Testis (tissue), 5 donors: ENCODE results near the genes CHID1, MUC5AC, CTSD and LSP1.

DNA sequence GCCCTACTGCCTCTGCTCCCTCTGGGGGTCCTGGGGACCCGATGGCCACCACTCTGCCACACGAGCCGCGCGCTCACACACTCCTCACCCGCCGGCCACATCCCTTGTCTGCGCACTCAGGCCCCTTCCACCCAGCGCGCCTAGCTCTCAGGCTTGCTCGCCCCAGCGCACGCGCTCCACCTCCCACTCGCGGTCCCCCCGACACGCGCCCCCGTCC lies 393 bp downstream of the CHID1 start:
- PRO-cap, 3 experiments = no peak in any of the 3 experiments
- RAMPAGE, long total RNA, 2 experiments = no peak in any of the 2 experiments
- RRBS = no CpG with 5 or more reads among the region's 20 CpGs

DNA sequence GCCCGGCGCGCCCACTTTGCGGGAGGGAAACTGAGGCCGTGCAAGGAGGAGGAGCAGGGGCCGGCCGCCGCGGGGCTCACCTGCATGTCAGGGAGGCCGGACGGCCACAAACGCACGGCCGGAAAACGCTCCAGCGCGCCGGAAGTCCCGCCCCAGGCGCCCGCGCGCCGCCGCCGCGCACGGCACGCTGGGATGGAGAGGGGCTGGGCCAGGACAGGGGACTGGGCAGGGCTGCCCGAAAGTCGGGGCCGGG lies at the start of gene CHID1:
Gene CHID1, minus strand, starts transcription at position 116 of the 253 bp plus-strand sequence.
- PRO-cap, 3 experiments = peak in 3 of 3 experiments; most common plus-strand start position 220 of the sequence (in 2); most common minus-strand start position 116 of the sequence (in 2)
- RAMPAGE, long total RNA, 2 experiments = start-site peak on the minus strand in 2 of 2 experiments, centred at positions 106 to 115 of the sequence, 368 to 669 reads per replicate
- RRBS = 1% methylated on average over 14 of the region's 32 CpGs

DNA sequence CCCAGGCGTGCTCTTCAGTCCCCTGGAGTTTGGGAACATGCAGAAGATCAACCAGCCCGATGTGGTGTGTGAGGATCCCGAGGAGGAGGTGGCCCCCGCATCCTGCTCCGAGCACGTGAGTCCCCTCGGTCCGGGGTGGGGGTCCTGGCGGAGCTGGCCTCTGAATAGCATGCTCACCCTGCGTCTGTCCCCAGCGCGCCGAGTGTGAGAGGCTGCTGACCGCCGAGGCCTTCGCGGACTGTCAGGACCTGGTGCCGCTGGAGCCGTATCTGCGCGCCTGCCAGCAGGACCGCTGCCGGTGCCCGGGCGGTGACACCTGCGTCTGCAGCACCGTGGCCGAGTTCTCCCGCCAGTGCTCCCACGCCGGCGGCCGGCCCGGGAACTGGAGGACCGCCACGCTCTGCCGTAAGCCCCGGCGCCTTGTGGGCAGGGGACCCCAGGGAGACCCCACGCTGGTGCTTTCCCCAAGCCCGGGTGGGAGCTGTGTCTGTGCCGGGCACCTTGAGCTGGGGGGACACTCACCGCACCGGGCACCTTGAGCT lies 41.7 kb upstream of the MUC6 start:
- PRO-cap, 3 experiments = no peak in any of the 3 experiments
- RAMPAGE, long total RNA, 2 experiments = no peak in any of the 2 experiments
- RRBS = 91% methylated on average over 16 of the region's 44 CpGs

- PRO-cap, 3 experiments = no peak in any of the 3 experiments
- RAMPAGE, long total RNA, 2 experiments = no peak in any of the 2 experiments
- RRBS = no CpG with 5 or more reads among the region's 32 CpGs
These were observed 51.5 kb upstream of the MUC6 start for GRCh38 chr11:1087798-1088582.

DNA sequence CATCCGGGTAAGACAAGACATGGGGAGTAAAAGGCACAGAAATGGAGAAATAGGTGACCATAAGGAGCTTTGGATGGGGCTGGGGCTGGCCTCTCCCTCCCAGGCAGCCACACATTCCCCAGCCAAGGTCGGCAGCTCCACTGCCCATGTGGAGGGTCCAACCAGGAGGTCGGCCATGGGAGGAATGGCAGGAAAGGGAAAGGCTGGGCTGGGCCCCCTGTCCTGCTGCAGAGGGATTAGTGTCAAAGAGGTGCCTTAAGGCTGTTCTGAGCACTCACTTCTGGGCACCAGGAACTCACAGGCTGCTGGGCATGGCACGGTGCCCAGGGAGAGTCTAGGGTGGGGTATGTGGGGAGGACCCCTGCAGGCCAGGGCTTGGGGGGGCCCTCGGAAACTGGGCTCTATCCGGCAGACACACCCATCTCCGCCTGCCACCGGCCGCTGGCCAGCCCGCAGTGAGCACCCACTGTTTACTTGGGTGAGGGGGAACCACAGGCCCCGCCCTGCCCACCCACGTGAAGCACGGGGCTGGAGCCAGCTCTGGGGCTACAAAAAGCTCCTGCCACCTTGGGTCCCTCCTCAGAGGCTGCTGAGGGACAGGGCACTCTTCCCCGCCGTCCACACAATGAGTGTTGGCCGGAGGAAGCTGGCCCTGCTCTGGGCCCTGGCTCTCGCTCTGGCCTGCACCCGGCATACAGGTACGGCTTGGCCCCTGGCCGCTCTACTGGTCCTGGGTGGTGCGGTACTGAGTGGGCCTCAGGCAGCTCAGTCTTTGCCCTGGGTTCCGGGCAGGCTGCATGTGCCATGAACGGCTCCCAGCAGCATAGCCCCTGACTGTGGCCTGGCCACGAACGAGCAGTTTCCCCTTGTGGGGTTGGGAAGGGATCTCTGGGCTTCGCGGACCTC lies at the start of gene MUC5AC:
Gene MUC5AC, plus strand, starts transcription at position 579 of the 906 bp plus-strand sequence.
- PRO-cap, 3 experiments = no peak in any of the 3 experiments
- RAMPAGE, long total RNA, 2 experiments = no peak in any of the 2 experiments
- RRBS = 93% methylated on average over 6 of the region's 27 CpGs

DNA sequence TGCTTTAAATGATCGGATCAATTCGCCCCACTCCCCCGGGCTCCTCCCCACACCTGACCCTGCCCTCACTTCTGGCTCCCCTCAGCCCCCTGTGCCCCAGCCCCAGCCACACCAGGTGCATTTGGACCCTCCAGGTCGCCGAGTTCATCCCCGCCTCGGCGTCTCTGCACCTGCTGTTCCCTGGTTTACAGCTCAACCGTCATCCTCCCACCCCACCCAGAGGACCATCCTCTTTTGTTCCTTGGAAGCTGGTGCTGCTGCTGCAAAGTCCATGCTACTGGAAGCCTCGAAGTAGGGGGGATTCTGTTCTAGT lies 4.6 kb upstream of the MUC5B start:
- PRO-cap, 3 experiments = no peak in any of the 3 experiments
- RAMPAGE, long total RNA, 2 experiments = no peak in any of the 2 experiments
- RRBS = no CpG with 5 or more reads among the region's 10 CpGs

DNA sequence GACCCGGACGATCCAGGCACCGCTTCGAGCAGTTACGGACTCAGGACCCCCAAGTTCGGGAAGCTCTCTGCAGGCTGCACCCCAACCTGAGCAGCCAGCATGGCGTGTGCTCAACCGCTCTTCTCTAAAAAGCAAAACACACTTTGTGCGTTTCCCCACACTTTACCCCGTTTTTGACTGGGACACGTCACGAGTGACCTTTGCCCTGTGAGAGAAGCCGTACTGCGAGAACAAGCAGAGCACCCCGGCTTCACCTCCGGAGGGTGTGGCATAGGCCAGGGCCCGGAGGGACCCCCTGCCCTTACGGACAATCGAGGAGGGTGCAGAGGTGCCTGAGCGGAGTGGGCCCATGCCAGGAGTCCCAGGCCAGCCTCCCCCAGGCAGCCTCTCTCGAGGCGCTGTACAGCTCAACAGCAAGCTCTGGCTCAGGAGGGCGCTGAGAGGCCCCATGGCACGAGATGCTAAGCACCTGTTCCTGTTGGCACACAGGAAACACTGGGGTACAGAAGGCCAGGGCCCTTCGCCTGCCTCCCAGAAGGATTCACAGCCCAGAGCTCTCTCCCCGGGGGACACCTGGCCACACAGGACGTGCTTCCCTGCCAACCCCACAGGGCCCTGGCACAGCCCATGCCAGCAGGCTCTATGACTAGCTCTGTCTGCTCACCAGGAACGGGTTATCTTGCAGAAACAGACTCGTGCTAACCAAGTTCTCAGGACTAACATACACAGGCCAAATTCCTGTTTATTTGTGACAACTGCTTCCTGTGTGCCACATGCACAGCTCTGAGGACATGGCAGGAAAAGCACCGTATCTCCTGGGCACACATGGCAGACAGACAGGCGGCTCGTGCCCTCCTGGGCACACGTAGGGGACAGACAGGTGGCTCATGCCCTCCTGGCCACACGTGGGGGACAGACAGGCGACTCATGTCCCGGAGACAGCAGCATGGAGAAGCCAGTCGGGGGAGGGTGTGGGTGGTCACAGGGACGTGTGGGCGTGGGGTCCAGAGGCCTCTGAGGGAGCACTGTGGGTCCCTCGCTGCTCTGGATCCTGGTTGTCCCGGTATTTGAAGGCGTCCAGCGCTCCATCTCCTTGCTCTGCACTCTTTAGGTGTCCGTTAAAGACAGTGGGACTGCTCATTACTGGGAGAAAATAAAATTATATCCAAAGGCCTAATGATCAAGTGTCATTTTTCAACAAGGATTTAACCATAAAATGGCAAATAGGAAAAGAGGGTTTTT lies 11.6 kb downstream of the TOLLIP start:
- PRO-cap, 3 experiments = no peak in any of the 3 experiments
- RAMPAGE, long total RNA, 2 experiments = no peak in any of the 2 experiments
- RRBS = 83% methylated on average over 2 of the region's 44 CpGs

DNA sequence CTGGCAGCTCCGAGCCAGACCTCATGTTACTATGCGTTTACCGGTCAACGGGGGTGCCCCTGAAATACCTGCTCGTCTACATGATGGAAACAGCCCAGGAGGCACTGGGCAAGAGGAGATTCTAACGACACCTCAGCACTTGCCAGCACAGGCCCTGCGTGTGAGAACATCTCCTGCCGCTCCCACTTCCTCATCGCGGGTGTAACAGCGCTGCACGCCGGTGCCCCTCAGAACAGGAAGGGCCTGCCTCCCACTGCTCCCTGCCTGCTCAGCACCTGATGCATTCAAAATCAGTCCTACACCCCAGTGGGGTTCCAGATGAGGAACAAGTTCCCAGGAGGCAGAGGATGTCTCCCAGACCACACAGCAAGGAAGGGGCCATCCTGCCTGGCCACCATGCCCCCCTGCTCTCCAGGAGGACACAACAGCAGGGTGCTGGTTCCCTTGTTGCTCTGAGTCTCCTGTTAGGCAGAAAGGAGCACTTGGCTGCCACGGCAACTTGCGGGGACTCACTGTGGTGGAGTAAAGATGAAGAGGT lies 2.1 kb downstream of the TOLLIP start:
- PRO-cap, 3 experiments = no peak in any of the 3 experiments
- RAMPAGE, long total RNA, 2 experiments = no peak in any of the 2 experiments
- RRBS = no CpG with 5 or more reads among the region's 15 CpGs

DNA sequence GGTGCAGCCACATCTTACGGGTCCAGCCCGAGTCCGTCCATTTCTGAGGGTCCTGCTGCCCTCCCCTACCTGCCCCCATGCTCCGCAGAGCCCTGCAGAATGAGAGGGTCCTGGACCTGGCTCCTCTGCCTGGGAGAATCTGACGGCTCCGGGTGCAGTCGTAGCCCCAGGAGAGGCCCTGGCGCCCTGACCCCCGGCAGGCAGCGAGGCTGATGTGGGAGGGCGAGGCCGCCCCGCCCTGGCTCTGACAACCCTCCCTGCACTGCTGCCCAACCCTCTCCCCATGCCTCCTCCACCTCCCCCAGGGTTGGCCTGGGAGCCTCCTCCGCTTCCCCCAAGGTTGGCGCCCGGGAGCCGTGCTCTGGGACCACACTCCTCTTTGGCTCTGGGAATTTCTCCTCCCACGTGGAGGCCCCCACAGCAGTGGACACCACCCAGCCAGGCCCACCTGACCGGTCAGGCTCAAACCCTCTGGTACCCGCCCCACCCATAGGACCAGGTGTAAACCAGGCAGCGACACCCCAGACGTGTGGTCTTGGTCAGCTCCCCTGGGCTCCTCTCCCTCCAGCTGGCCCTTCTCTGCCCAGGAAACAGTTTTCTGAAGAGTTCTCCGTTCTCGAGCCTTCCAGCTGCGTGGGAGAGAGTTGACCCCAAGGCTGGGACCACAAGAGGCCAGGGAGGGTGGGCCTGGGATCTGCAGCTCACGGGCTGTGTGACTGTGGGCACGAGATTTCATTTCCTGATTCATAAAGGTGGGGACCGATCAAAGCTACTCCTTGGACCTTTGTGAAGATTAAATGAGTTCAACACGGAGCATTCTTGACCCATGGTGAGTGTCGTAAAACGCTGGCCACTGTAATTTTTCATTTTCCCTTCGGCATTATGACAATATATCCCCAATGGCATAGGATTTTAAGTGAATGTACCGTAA lies 39.5 kb upstream of the BRSK2 start:
- PRO-cap, 3 experiments = peak in 3 of 3 experiments; most common plus-strand start position 337 of the sequence (in 2); most common minus-strand start position 246 of the sequence (in 2)
- RAMPAGE, long total RNA, 2 experiments = start-site peak on the plus strand in 2 of 2 experiments, centred at positions 454 to 465 of the sequence, 16 to 34 reads per replicate
- RRBS = 73% methylated on average over 7 of the region's 33 CpGs

GRCh38 chr11:1487680-1488339 lies 1.2 kb upstream of the MOB2 start:
- PRO-cap, 3 experiments = no peak in any of the 3 experiments
- RAMPAGE, long total RNA, 2 experiments = no peak in any of the 2 experiments
- RRBS = 69% methylated on average over 7 of the region's 20 CpGs

DNA sequence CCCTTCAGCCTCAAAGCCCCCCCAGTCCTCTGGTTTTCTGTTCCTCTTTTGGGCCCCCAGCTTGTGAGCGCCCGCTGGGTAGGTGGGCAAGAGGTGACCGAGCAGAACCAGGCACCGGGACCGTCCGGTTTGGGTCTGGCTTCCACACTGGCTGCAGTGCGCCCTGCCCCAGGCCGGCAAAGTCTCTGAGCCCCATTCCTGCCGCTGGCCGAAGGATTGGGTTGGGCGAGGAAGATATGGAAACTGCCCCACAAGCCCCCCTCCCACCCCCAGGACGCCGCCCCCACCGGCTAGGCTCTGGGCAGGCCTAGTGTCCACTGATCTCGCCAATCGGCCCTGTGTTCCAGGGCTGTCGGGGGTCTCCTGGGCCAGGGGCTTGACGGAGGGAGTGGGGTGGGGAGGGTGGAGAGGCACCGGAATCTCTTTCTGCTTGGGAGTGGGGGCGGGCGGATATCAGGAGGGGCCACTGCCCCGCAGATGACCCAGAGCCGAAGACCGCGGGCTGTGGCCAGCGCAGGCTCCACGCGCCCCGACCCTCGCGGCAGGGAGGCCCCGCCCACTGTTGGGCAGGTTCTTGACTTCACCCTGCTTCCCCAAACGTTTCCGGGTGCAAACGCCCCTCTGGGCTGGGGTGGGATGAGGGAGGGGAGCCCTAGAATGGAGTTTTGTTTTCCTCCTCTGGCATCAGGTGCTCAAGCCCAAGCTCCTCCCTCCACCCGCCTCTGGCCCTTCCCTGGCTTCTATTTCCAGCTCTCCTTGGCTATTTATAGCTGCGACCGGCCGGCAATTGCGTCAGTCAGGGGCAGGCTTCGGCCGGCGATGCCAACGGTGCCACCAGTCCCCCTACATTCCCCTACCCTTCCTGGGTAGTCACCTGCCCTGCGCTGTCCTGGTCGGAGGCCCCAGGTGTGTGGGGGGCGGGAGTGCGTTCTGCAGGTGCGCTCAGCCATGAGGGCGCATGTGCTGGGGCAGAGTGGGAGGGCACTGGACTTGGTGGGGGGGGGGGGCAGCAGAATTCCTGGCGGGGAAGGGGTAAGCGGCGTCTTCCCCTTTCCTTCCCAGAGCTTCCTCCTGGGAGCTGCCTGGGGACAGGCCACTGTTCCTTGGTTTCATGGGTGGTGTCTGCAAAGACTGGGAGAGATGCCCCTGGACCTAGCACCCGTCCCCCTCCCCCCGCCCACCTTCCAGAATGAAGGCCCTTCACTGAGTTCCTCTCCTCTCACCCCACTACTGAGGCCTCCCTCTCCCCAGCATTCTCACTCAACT lies 23.9 kb downstream of the DUSP8 start:
- PRO-cap, 3 experiments = peak in 3 of 3 experiments; most common plus-strand start position 792 of the sequence (in 3); most common minus-strand start position 740 of the sequence (in 2)
- RAMPAGE, long total RNA, 2 experiments = no peak in any of the 2 experiments
- RRBS = 5% methylated on average over 7 of the region's 55 CpGs

DNA sequence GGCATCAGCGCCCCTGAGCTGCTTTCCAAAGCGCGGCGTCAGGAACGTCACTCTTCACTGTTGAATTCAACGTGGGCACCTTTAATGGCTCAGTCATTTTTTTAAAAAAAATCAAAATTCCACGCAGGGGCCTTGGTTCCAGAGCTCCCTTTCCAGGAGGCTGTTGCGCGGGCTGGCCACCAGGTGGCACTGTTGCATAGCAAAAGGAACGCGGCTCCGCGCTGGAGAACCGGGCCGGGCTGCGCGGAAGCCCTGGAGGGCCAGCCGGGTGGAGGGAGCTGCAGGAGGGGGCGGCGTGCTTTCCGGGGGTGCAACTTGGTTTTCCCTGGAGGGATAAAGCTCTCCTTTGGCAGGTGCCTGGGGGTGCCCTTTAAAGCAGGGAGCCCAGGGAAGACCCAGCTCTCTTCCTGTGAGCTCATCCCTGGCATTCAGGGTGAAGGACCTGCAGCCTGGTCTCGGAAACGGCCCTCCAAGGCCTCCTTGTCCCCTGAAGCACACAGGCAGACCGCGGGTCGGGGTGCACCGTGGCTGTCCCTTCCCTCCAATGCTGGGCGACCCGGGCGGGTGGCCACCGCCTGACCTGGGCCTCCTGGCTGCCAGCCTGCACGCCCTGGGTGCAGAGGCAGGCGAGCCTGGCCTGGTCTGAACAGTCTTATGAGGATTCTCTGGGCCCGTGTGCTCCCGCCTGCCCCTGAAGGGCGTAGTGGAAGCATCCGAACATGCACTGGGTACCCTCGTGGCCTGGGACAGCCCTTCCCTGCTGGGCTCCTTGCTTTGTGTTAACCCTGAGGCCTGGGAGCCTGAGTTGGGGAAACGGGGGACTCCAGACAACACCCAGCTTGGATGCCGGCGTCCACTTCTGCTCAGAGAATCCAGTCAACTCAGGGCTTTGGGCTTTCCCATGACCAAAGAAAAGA lies 23.4 kb downstream of the KRTAP5-5 start:
- PRO-cap, 3 experiments = no peak in any of the 3 experiments
- RAMPAGE, long total RNA, 2 experiments = no peak in any of the 2 experiments
- RRBS = 20% methylated on average over 3 of the region's 41 CpGs

- PRO-cap, 3 experiments = no peak in any of the 3 experiments
- RAMPAGE, long total RNA, 2 experiments = no peak in any of the 2 experiments
- RRBS = no CpG with 5 or more reads among the region's 12 CpGs
These were observed 31.7 kb upstream of the KRTAP5-6 start for GRCh38 chr11:1665205-1665778.

DNA sequence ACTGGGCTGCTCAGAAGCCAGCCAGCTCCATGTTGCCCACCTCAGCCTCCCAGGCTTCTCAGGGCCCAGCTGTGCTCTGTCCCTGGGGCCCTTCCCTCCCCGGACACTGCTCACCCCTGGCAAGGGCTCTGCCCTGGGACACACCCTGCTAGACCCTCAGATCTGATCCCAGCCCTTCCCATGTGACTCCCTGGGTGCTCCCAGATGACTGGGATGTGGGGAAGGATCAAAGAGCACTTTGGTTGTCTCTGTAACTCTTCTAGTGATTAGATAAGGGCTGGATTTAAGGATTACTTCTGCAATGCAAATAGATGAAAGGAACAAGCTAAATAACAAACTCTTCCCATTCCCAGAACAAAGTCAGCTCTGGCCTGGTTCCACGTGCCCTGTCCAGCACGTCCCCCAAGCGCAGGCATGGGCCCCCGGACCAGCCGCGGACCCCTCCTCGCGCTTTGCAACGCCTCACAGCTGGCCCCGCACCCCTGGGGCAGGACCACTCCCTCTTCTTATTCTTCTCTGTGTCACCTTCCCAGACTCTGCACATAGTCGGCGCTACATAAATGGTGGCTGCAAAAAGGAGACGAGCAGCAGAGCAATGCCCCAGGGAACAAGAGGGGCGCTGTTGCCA lies 5.8 kb upstream of the KRTAP5-6 start:
- PRO-cap, 3 experiments = no peak in any of the 3 experiments
- RAMPAGE, long total RNA, 2 experiments = no peak in any of the 2 experiments
- RRBS = no CpG with 5 or more reads among the region's 15 CpGs

DNA sequence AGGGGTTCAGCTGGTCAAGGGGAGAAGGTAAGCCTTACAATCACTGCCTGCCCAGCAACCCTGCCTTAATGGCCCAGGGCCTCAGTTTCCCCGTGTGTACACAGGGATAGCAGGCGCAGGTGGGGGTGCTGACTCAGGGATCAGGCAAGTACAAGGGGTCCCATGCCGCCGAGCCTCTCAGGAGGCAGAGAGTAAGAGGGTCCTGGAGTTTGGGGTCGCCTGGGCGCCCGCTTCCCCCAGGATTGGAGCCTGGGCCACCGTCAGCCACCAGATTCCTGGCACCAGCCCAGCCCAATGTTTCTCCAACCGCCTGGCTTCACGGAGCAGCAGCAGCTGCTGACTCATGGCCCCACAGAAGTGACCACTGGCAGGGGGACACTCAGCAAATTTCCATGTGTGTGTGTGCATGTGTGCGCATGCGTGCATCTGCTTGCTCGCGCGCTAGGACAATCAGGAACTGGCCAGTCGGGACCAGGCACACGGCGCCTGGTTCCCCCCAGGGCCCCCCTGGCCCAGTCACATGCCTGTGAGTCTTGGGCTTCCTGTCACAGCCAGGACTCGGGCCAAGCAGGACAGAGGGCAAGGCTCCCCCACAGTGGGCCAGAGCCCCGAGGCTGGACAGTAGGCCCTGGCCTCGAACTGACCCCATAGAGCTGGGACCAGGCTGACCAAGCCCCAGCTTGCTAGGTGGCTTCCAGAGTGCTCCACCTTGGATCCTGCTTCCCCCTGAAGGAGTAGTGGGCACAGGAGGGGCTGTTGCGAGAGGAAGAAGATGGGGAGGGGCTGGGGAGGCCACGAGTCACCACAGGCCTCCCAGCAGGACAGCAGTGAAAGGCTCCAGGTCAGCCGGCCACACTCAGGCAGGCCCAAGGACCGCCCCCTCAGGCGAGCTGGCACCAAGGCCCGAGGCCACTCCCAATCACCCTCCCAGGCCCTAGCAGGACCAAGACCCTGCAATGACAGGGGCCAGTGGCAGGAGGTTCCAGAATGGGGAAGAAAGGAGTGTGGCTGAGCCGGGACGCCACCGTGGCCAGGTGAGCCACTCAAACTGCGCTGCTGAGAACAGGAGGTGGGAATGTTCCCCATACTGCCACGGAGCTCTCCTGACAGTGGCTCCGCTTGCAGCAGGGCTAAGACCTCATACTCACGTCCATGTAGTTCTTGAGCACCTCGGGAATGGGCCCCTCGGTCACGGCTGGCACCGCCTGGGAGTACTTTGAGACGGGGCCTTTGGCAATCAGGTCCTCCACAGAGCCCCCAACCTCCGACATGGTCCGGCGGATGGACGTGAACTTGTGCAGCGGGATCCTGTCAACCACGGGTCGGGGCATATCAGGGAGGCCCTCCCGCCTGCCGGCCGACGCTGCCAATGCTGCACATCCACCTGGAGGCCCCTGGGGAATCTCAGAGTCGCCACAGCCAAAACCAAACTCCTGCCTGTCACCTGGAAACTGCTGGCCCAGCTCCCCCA lies 3.0 kb downstream of the CTSD start:
- PRO-cap, 3 experiments = peak in 2 of 3 experiments; most common plus-strand start position 545 of the sequence (in 1); most common minus-strand start position 363 of the sequence (in 1)
- RAMPAGE, long total RNA, 2 experiments = no peak in any of the 2 experiments
- RRBS = 88% methylated on average over 7 of the region's 51 CpGs

- PRO-cap, 3 experiments = peak in 3 of 3 experiments; most common plus-strand start chr11:1764046 (in 2); most common minus-strand start chr11:1763927 (in 3)
- RAMPAGE, long total RNA, 2 experiments = start-site peak on the minus strand in 2 of 2 experiments, at chr11:1763877-1763997 at its widest, 1,388 to 1,478 reads per replicate
- RRBS = 1% methylated on average over 41 of the region's 62 CpGs
These were observed at the start of gene CTSD for GRCh38 chr11:1763778-1764233. CTSD (minus strand) TSS chr11:1763927.

- PRO-cap, 3 experiments = no peak in any of the 3 experiments
- RAMPAGE, long total RNA, 2 experiments = no peak in any of the 2 experiments
- RRBS = no CpG with 5 or more reads among the region's 12 CpGs
These were observed 8.2 kb upstream of the SYT8 start for GRCh38 chr11:1826519-1827011.

DNA sequence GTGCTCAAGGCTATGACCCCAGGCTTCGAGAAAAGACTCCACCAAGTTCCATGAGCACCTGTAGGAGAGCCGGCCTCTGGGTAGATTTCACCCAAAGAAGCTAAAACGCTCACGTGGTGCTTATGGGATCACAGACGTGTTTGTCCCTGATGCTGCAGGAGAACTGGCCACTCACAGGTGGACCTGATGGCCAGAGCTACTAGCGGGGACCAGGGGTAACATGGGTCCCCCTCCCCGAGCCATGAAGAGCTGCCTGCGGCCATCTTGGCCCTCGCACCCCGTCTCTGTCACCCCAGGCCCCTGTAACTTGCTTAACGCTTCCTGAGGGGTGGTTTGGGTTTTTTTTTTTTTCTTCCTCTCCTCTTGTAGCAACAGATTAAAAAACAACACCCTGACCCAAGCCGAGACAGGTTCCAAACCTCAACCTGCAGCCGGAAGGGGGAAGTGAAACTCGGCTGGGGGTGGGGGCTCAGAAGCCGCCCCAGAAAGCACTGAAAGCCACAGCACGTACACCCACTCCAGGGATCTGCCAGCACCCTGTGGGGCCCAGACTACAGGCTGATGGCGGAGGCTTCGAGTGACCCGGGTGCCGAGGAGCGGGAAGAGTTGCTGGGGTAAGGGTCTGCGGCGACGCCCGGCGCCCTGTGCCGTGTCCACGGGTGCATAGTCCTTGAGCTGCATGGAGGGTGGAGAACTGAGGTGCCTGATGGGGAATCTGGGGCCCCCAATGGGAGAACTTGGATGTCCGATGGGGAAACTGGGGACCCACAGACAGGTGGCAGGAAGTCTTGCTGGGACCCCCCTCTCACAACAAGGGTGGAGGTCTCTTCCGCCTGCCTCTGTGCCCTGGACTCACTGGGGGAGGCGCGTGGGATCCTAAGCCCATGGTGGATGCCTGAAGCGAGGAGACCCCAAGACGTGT lies at the start of gene LSP1:
Gene LSP1, plus strand, starts transcription at position 501 of the 922 bp plus-strand sequence.
- PRO-cap, 3 experiments = no peak in any of the 3 experiments
- RAMPAGE, long total RNA, 2 experiments = start-site peak on the plus strand in 1 of 2 experiments, centred at position 546 of the sequence, 18 reads per replicate
- RRBS = 87% methylated on average over 8 of the region's 34 CpGs

- PRO-cap, 3 experiments = no peak in any of the 3 experiments
- RAMPAGE, long total RNA, 2 experiments = no peak in any of the 2 experiments
- RRBS = no CpG with 5 or more reads among the region's 1 CpG
These were observed 9.8 kb downstream of the LSP1 start for GRCh38 chr11:1862747-1863003.

DNA sequence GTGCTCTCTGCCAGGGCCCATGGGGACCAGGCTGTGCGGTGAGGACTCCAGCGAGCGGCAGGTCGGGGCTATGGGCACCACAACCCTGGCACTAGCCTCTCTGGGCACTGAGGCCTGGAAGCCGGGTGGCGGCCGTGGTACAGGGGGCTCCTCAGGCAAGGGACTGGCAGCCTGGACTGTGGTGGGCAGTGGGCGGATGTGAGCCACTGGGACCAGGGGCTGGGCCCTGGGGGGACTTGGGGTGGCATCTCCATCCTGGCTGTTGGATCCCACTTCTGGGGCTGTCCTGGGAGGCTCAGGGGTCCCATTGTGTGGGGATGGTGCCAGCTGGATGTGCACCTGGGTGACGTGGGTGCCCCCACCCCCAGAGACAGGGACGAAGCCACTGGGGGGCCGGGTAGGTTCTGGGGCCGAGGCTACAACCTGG lies 2.0 kb downstream of the PRR33 start:
- PRO-cap, 3 experiments = no peak in any of the 3 experiments
- RAMPAGE, long total RNA, 2 experiments = no peak in any of the 2 experiments
- RRBS = no CpG with 5 or more reads among the region's 12 CpGs